Right common carotid artery plus branches (tissue), 1 donor: ENCODE results near the genes CAMP and COL7A1.

DNA sequence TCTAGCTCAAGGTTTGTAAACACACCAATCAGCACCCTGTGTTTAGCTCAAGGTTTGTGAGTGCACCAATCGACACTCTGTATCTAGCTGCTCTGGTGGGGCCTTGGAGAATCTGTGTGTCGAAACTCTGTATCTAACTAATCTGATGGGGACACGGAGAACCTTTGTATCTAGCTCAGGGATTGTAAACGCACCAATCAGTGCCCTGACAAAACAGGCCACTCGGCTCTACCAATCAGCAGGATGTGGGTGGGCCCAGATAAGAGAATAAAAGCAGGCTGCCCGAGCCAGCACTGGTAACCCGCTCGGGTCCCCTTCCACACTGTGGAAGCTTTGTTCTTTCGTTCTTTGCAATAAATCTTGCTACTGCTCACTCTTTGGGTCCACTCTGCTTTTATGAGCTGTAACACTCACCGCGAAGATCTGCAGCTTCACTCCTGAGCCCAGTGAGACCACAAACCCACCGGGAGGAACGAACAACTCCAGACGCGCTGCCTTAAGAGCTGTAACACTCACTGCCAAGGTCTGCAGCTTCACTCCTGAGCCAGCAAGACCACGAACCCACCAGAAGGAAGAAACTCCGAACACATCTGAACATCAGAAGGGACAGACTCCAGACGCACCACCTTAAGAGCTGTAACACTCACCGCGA is 85.2 kb downstream of the DHX30 start:
- PRO-cap, result no peak

DNA sequence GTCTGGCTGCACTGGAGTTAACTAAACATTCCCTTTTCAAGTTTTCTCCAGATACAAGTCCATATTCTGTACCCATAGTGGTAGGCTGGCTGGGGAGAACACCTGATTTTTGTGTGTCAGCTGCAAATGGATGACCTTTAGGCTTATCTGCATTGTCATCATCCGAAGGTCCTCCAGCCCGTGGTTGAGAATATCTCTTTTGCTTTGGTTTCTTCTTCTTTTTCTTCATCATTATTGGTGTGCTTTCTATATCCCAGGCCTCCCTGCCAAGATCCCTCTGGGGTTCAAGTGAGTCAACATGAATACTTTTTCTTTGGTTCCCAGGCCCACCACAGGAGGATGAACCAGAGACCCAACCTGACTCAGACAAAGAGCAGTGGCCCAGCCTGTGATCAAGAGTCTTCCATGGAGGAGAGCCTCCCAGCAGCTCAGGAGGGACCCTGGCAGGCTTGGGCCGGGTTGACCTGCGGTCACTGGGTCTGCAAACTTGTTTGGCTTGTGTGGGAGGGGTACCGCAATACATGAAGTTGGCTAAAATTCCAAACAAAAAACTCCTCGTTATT is 104.2 kb downstream of the MAP4 start:
- PRO-cap, result no peak

DNA sequence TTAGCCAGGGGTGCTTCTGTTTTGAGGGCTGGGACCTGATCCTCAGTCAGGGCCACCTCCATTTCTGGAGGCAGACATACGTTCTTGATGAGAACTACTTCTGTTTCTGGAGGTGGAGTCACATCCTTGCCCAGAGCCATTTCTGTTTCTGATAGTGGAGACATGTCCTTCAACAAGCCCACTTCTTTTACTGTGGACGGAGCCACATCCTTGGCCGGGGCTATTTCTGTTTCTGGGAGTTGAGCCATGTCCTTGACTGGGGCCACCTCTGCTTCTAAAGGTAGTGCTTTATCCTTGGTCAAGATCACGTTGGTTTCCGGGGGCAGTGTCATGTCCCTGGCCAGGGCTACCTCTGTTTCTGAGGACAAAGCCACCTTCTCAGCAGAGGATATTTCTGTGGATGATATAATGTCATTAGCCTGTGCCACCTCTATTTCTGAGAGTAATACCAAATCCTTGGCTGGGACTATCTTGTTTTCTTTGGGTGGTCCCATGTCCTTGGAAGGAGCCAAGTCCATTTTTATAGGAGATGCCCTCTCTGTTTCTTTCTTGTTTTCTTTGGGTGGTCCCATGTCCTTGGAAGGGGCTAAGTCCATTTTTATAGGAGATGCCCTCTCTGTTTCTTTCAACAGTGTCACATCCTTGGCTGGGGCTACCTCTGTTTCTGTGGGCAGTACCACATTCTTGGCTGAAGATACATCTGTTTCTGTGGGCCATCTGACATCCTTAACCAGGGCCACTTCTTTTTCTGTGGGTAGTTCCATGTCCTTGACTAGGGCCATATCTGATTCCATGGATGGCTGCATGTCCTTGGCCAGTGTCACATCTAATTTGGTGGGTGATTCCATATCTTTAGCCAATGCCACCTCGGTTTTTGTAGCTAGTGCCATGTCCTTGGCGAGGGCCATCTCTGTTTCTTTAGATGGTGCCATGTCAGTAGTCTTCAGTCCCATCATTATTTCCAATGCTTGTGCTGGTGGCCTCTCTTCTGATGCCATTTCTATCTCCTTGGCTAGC is 99.8 kb downstream of the MAP4 start:
- PRO-cap, result no peak

- PRO-cap, result no peak
Measured at GRCh38 chr3:48119005-48119373, 69.2 kb downstream of the CDC25A start.

- PRO-cap, result no peak
Measured at GRCh38 chr3:48222641-48223697, at the start of gene CAMP. TSS of gene CAMP (plus strand) at chr3:48223495.

- PRO-cap, result no peak
Measured at GRCh38 chr3:48269238-48269698, 28.4 kb downstream of the ZNF589 start.

DNA sequence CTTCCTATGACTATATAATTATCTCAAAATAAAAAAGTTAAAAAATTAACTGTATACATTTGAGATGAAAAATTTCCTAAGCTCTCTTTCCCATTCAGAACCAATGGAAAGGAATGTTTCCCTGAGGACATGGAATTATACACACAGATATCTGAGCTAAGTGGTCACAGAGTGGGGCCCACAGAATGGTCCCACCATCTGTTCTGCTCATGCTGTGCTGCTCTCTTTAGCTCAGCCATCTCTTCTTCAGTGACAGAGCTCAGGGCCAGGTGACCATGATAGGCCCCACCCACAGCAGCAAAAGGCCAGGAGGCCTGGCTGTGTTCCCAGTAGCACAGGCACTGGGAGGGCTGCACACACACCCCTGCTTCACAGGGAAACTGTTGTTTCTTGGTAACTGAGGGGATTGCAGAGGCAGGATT is 4.9 kb upstream of the FBXW12 start:
- PRO-cap, result no peak

- PRO-cap, result no peak
Measured at GRCh38 chr3:48414678-48415620, 14.9 kb downstream of the PLXNB1 start.

DNA sequence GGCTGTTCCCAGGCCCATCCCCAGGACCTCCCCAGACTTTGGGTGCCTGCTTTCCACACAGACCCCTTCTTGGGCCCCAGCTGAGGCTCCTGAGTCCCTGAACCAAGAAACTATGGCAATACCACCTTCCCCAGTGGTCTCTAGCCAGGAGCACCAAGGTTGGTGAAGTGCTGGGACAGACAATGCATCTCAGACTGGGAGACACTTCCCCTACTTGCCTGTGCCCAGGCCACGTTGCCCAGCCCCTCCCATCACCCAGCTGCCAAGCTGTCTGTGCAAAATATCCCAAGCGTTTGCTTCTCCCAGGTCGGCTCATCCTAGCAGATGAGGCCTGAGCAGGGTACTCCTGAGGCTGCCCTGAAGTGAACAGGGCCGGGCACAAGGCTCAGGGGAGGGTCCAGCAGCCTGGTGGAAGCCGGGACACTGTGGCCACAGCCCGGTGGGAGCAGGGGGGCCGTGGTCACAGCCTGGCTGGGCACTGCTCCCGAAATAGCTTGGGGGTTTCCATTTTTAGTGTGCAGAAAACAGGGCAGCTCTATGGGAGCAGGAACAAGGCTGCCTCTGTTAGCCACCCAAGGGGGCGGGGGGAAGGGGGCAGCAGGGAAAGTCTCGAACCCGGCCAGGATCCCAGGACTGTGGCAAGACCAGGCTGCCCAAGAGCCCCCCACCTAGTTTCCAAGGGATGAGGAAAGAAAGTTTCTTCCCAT is 3.5 kb downstream of the PLXNB1 start:
- PRO-cap, result bidirectional peak, plus-strand start at position 296 of the sequence, minus-strand start at position 191 of the sequence; bidirectional peak, plus-strand start at position 315 of the sequence, minus-strand start at position 364 of the sequence

DNA sequence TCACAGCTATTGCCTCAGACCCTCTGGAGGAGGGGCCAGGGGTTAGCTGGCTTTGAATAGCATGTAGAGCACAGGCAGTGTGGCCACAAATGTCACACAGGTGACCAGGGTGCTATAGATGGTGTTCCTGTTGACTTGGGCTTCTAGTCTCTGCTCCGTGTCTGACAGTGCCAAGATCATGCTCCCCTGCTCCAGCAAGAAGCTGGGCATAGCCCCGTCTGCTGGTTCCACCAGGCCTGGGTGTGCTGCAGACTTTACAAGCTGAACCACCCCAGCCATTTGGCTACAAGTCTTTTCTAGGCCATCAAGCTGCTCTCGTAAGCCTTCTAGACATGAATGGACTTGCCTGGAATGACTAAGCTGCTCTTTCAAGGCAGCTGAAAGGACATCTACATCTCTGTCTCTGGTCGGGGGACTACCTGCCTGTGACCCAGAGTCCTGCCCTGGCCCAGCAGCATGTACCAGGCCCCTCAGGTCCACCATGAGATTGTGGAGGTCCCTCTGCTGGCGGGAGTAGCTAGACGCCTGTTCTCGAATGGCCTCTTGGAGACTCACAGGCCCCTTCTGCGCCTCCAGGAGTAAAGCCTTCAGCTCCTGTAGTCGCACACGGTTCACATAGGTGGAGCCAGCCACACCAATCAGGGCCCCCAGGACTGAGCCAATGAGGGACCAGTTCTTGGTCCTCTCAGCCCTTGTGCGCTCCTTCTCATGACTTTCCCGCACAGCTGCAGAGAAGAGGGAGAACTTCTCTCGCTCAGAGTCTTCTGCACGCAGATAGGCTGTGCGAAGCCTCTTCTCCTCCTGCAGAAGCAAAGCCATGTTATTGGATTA is 2.7 kb upstream of the PLXNB1 start:
- PRO-cap, result no peak

- PRO-cap, result no peak
Measured at GRCh38 chr3:48433542-48434248, 3.8 kb upstream of the PLXNB1 start.

- PRO-cap, result no peak
Measured at GRCh38 chr3:48500904-48501526, 3.0 kb downstream of the SHISA5 start.

DNA sequence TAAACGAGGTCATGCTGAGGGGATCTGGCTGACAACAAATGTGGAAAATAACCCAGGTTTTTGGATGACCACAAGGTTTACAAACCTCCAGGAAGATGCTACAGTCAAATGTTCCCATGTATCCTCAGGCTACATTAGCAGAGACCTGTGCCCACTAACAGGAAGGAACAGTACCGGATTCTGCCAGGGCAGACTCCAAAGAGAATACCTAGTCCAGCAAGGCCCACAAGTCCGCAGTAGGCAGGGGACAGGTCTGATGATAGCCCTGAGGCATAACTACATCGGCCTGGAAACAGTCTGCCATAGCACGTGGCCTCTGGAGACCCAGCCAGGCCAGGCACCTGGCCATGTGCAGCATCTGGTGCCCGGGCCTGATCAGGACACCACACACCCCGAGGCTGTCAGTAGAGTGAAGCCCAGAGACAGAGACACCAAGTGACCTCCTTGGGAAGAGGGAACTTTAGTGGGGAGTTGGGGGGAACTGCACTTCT is 1.4 kb downstream of the SHISA5 start:
- PRO-cap, result no peak

DNA sequence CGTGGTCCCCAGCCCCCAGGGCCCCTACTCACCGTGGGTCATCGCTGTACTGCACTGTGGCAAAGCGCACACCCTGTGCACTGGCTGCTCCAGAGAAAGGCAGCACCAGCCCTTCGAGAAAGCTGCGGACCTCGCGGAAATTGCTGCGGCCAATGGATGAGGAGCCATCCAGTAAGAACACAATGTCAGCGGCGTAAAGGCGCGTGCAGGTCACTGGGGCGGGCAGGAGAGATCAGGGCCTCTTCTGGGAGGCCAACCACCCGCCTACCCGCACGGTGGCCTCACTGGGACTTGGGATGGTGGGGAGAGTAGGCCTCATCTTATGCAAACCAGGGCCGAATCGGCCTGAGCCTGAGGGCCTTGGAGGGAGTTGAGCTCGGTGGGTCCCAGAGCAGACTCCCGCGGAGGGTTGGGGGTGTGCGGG is 781 bp downstream of the COL7A1 start:
- PRO-cap, result no peak

DNA sequence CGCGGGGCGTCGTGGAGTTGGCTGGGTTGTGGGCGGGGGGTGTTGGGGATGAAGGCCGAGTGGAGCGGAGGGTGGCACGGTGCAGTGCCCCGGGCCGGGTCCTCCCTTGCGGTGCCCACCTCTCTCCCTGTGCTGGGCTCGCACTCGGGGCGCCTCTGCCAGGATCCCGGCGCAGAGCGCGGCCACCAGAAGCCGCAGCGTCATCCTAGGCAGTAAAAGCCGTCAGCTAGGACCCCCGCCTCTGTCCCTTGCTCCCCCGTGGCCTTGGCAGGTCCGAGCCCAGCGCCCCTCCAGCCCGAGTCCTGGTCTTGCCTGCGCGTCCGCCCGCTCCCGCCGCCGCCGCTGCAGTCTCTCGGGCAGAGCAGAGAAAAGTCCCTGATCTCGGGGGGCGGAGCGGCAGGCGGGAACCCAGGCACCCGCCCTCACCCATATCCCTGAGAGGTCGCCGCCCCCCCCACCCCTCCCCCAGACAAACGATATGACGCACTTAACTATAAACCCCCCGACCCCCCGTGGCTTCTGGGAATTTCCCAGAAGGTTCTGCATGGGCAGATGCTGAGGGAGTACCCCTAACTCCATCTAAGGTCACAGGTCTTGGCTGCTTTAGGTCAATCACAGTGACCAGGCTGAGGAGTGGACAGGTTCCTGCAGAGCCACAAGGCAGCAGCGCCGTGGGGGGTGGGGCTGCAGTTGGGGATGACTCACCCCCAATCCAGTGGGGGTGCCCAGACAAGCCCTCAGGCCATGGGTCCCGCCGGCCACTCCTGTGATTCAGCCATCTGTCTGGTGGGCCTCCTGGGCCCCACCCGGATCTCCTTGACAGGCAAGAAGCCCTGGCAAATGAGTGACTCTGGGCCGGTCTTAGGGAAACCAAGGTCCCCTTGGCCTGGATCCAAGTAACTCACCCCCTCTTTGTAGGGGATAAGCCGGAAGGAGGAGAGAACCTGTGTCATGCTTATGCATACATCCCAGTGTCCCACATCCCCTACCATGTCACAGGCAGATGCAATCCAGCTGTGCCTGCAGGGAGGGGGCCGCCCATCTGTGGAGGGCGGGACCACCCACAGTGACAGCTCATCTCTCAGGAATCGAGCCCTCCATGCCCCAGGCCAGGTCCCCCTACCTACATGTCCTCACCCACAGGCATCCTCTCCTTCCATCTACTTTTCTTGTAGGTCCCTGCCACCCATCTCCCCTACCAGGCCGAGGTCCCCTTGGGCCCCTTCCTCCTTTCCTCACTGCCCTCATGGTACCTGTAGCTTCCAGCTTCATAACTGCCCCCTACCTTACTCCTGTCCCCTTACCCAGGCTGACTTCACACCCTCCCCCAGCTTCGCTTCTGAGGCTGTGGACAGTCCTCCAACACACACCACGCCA is at the start of gene COL7A1:
TSS of gene COL7A1 (minus strand) at position 374 of the 1,377 bp plus-strand sequence.
- PRO-cap, result unidirectional peak, minus-strand start at position 344 of the sequence

DNA sequence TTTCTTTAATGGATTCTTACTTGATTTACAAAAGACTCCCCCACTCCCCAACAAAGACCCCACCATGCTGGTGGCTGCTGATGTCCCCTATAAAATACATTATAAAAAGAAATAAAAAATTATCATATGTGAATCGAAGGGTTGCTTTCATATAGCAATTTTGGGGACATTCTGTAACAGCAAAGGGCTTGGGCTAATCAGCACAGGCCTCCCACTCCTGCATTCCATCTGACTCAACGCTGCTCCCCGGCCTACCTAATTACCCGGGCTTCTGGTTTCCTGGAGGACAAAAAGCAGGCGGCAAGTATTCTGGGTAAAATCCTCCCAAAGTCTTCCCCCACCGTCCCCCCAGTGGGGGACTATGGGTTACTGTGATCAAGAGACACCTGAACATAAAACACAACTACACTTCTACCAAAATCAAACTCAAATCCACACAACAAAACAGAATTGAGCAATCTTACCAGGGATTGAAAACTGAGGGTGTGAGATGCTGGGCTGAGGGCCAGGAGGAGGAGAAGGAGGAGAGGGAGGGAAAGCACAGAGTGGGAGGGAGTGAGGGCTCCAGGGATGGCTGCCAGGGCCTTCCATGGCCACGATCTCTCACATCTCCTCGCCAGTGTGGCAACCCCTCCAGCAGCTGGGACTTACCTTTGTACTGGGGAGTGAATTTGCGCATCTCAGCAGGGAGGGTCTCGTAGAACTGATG is 8.9 kb upstream of the NCKIPSD start:
- PRO-cap, result bidirectional peak, plus-strand start at position 567 of the sequence, minus-strand start at position 230 of the sequence

DNA sequence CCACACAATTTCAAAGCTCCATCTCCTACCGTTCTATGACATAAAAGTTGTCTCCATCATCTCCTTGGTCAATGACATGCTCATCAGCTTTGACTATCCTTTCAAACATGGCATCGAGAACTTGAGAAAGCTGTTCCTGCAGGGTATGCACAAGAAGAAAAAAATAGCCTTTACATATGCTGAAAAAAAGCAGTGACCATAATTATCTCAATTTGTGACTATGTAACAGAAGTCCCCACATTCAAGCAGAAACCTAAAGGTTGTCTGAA is 64.8 kb downstream of the PRKAR2A start:
- PRO-cap, result no peak

DNA sequence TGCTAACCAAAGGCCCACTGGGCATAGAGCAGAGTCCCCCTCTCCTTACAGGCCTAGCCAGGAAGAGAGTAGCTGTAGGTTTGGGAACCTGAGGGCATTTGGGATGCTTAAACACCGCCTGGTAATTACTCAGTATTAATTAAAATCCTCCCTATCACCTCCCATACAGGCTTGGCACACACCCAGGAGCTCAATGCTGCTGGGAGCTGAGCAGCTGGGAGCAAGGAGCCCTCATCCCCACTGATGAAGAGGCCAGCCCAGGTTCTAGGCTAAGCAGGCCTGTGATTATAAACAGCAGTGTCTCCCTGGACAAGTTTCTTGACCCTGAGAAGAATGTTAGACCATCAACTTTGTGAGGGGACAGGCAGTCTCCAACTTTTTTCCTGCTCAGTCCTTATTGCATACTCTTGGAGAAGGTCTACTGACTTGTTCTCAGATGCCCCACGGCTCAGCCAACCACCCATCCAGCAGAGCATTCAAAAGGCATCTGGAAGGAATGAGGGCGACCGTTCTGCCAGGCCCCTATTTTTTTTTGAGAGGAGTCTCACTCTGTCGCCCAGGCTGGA is 1.2 kb upstream of the PRKAR2A start:
- PRO-cap, result no peak

GRCh38 chr3:48929599-48929851 is 10.9 kb downstream of the ARIH2 start:
- PRO-cap, result no peak

DNA sequence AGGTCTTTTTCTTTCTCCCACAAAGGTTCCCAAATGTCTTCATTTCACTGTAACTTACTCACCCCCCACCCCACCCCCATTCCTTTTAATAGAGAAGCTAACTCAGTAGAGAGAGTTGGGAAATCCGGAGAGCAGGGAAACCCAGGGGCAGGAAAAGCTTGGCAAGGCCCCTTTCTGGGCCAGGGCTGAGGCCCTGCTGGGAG is 1.5 kb upstream of the DALRD3 start:
- PRO-cap, result no peak